Sigmoid colon (tissue), 4 donors: Measurements from ENCODE around the genes EFNB1 and EDA.

- PRO-cap = no peak
- RAMPAGE, long total RNA, 4 experiments = no peak in any of the 4 experiments
These were observed 56.4 kb downstream of the MTMR8 start for GRCh38 chrX:64338887-64339221.

- PRO-cap = no peak
- RAMPAGE, long total RNA, 4 experiments = no peak in any of the 4 experiments
These were observed 47.6 kb downstream of the ZC4H2 start for GRCh38 chrX:64928615-64929097.

- PRO-cap = no peak
- RAMPAGE, long total RNA, 4 experiments = no peak in any of the 4 experiments
These were observed 190.9 kb downstream of the ZC3H12B start for GRCh38 chrX:65225184-65226174.

- PRO-cap = no peak
- RAMPAGE, long total RNA, 4 experiments = no peak in any of the 4 experiments
These were observed 128.2 kb downstream of the LAS1L start for GRCh38 chrX:65406370-65406886.

GRCh38 chrX:65668189-65668452, 667 bp downstream of the MSN start:
- PRO-cap = no peak
- RAMPAGE, long total RNA, 4 experiments = no peak in any of the 4 experiments

GRCh38 chrX:65705985-65706944, 38.8 kb downstream of the MSN start:
- PRO-cap = no peak
- RAMPAGE, long total RNA, 4 experiments = no peak in any of the 4 experiments

DNA sequence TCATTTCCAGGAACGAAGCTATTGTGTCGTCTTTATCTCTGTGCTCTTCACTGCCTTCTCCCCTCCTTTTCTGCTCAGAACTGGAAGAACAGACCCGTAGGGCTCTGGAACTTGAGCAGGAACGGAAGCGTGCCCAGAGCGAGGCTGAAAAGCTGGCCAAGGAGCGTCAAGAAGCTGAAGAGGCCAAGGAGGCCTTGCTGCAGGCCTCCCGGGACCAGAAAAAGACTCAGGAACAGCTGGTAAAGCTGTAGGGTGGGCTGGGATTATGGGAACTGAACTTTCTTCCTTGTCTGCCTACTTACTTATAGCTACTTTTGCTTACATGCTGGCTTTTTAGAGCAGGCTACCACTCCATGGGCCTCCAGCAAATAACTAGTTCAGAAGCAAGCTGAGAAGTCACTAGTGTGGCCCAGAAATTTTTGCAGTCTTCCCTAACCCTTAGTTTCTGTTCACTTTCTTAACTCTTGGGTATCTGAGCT, 69.7 kb downstream of the MSN start:
- PRO-cap = no peak
- RAMPAGE, long total RNA, 4 experiments = no peak in any of the 4 experiments

- PRO-cap = no peak
- RAMPAGE, long total RNA, 4 experiments = start-site peak on the plus strand in 1 of 4 experiments, at chrX:66020959-66021121 at its widest, 5 reads per replicate
These were observed 19.0 kb downstream of the VSIG4 start for GRCh38 chrX:66020916-66021214.

DNA sequence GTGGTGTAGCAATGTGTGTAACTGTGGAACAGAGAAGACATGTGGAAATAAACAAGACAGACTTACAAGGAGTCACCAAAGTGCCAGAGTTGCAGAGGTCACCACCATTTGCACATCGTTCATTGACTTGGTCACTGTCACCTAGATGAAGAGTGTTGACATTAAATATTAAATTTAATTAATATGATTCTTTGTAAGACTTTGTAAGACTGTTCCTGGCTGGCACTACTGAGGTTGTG, 12.2 kb upstream of the VSIG4 start:
- PRO-cap = no peak
- RAMPAGE, long total RNA, 4 experiments = no peak in any of the 4 experiments

GRCh38 chrX:67545893-67546756, 2.3 kb downstream of the AR start:
- PRO-cap = no peak
- RAMPAGE, long total RNA, 4 experiments = no peak in any of the 4 experiments

DNA sequence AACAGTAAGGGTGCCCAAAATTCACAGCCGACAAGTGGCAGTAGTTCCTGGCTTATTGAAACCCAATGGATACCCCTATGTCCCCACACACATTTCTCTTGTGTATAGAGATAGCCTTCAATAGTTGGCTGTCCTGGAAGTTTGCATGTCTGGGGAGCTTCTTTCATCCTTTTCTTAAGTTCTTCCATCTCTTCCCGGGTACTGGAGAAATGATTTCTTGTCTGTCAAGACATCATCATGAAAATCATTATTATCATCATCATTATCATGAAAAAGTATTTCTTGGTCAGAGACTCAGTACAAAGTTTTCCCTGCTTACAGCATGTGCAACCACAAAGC, 223.3 kb downstream of the OPHN1 start:
- PRO-cap = no peak
- RAMPAGE, long total RNA, 4 experiments = no peak in any of the 4 experiments

DNA sequence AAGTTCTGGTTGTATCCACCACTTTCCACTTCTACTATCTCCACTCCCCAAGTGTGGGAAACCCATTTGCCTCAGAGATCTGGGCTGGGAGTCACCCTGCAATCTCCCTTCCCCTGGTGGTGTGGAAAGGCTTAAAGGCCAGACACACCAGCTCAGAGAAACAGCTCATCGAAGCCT, 726 bp downstream of the OPHN1 start:
- PRO-cap = no peak
- RAMPAGE, long total RNA, 4 experiments = no peak in any of the 4 experiments

- PRO-cap = no peak
- RAMPAGE, long total RNA, 4 experiments = no peak in any of the 4 experiments
These were observed 5.5 kb downstream of the YIPF6 start for GRCh38 chrX:68504298-68504826.

DNA sequence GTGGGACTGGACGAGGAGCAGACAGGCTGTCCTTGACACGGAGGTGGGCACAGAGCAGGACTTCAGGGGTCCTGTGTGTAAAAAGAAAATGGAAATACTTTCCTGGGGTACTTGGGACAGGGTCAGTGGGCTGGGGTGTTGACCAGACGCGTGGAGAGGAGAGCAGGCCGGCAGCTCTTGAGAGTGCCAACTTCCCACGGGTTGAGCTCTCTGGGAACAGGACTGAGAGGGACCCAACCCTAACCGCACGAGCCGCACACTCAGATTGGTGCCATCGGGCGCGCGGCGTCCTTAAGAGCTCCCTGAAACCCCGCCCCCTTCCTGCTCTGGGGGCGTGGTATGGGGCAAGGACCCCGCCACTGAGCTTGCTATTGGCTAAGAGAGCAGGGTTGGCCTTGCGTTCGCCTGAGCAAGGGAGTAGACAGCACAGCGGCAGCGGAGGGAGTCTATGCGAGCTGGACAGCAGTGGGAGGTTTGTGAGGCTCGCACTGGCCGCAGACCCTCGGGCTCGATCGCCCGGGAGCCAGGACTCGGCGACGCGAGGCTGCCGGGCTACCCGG, at the start of gene EFNB1:
Gene EFNB1, plus strand, starts transcription at position 449 of the 560 bp plus-strand sequence.
- PRO-cap = bidirectional peak, plus-strand start at position 398 of the sequence, minus-strand start at position 267 of the sequence
- RAMPAGE, long total RNA, 4 experiments = start-site peak on the plus strand in 4 of 4 experiments, centred at positions 431 to 441 of the sequence, 27 to 36 reads per replicate

DNA sequence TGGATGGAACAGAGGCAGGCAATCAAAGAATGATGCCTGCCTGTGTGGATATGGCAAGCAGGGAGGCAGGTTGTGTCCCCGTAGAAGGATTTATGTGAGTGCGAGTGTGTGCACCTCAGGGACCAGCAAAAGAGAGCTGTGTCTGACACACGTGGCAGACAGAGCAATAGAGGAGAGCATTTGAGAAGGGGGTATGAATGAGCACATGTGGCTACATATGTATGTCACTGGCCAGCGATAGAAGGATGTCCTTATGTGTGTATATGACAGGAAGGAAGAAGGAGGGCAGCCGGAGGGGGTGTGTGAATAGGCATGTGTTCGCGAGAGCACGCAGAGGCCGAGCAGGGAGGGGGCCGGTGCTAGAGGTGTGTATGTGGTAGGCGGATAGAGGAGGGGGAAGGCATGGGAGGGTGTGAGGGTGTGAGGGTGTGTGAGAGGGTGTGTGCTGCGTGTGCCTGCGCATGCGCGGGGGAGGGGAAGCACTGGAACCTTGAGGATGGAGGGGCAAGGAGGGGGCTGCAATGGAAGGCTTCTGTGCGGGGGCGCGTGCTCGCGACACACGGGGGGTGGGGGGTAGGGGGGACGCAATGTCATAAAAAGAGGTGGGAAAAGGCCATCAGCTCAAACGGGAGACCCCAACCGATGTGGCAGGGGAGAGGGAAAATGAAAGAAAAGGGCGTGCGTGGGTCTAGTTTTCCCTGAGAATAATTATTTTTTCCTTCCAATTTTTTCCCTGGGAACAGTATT, 899 bp downstream of the PJA1 start:
- PRO-cap = no peak
- RAMPAGE, long total RNA, 4 experiments = no peak in any of the 4 experiments

GRCh38 chrX:69189857-69190490, 24.7 kb upstream of the PJA1 start:
- PRO-cap = no peak
- RAMPAGE, long total RNA, 4 experiments = no peak in any of the 4 experiments

- PRO-cap = no peak
- RAMPAGE, long total RNA, 4 experiments = no peak in any of the 4 experiments
These were observed 96.8 kb upstream of the PJA1 start for GRCh38 chrX:69262191-69262414.

GRCh38 chrX:69615982-69616919, at the start of gene EDA:
EDA (plus strand) TSS chrX:69616113.
- PRO-cap = unidirectional peak, plus-strand start at chrX:69616173
- RAMPAGE, long total RNA, 4 experiments = start-site peak on the plus strand in 1 of 4 experiments, at chrX:69616103-69616129 at its widest, 15 reads per replicate

GRCh38 chrX:70219988-70220598, 14.4 kb upstream of the AWAT1 start:
- PRO-cap = no peak
- RAMPAGE, long total RNA, 4 experiments = no peak in any of the 4 experiments

- PRO-cap = no peak
- RAMPAGE, long total RNA, 4 experiments = no peak in any of the 4 experiments
These were observed 68.2 kb downstream of the SNX12 start for GRCh38 chrX:70999872-71000484.